Liver (tissue), 9 donors: ENCODE results near the genes LSM8 and ING3.

DNA sequence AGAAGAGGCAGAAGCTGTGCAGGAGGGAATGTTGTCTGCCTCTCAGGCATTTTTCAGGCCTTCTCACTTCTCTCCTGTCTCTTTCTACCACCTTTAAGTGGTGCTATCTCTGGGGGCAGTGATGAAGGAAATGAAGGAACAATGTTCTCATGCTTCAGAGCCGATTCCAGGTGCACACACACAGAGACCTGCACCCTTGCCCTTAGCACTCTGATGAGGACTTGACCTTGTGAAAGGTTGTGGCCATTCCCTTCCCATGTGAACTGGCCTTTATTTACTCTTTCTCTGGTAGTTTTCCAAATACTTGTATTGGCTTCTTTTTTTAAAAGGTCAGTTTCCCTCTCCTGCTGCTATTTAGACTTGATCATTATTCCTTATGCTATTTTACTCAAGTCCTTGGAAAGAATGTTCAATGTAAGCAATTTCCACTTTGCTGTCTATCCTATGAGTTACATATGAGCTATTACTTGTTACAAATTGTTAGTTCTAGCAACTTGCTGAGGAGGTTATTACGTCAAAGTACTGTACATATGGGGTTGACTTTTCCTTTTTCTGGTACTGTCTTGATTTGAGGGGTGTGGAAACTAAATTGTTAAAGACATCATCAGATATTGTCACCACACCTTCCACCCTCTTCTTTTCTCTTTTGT is 188.7 kb downstream of the MDFIC start:
- PRO-cap, 5 experiments = peak in 4 of 5 experiments; most common plus-strand start position 318 of the sequence (in 1); most common minus-strand start position 212 of the sequence (in 3)
- RAMPAGE, long total RNA, 2 experiments = no peak in any of the 2 experiments
- RRBS = no CpG with 5 or more reads among the region's 2 CpGs

DNA sequence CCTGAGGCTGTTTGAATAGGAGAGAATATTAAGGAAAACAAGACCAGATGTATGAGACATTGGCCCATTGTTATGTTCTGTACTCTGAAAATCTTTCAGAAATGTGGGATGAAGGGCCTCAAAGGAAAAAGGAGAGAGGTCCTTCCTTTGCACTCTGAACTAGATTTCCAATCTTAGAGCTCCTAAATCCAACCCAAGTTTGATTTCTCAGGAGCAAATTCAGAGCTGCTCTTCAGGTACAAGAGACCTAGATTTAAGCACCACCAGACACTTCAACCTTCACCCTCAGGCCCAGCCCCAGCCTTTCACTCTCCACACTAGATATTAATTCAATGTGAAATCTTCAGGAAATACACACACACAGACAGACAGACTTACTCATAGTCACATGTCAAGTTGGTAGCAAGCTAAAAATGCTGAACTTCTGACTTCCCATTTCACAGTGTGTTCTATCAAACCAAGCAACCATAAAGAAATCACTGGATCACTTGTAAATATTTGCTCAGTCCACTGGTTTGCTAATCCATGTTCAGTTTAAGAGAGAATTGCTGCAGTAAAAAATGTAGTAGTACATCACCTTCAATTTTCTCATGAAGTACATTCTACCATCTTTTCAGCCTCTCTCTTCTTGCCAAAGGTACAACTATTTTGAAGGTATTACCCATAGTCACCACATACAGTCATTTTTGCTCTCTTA is 5.2 kb downstream of the TFEC start:
- PRO-cap, 5 experiments = no peak in any of the 5 experiments
- RAMPAGE, long total RNA, 2 experiments = no peak in any of the 2 experiments

- PRO-cap, 5 experiments = no peak in any of the 5 experiments
- RAMPAGE, long total RNA, 2 experiments = no peak in any of the 2 experiments
- RRBS = no CpG with 5 or more reads among the region's 7 CpGs
These were observed 2.5 kb upstream of the CAV1 start for GRCh38 chr7:116522285-116522828.

GRCh38 chr7:116527522-116527889 is 2.7 kb downstream of the CAV1 start:
- PRO-cap, 5 experiments = no peak in any of the 5 experiments
- RAMPAGE, long total RNA, 2 experiments = no peak in any of the 2 experiments
- RRBS = no CpG with 5 or more reads among the region's 3 CpGs

- PRO-cap, 5 experiments = no peak in any of the 5 experiments
- RAMPAGE, long total RNA, 2 experiments = no peak in any of the 2 experiments
- RRBS = no CpG with 5 or more reads among the region's 22 CpGs
These were observed 27.6 kb downstream of the MET start for GRCh38 chr7:116699105-116700437.

DNA sequence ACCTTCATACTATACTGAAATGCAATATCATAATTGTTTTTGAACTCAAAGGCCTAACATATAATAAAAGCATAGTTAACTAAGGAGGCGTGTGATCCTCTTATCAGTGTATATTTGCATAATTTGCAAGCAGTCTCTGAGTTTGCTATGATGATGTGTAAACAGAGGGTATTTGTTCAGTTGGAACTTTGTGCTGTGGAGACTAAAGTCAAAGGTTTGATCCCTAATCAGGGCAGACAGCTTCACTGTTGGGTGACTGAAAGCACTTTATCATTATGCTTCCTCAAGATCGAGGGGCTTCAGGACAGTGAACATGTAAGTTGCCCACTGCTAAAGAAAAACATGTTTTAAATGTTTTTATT is 51.6 kb upstream of the CAPZA2 start:
- PRO-cap, 5 experiments = peak in 5 of 5 experiments; most common plus-strand start position 179 of the sequence (in 4); most common minus-strand start position 116 of the sequence (in 1)
- RAMPAGE, long total RNA, 2 experiments = no peak in any of the 2 experiments
- RRBS = no CpG with 5 or more reads among the region's 2 CpGs

GRCh38 chr7:116953578-116954186 is 381 bp downstream of the ST7 start:
- PRO-cap, 5 experiments = peak in 5 of 5 experiments; most common plus-strand start chr7:116953847 (in 2); most common minus-strand start chr7:116953665 (in 2)
- RAMPAGE, long total RNA, 2 experiments = no peak in any of the 2 experiments
- RRBS = 1% methylated on average over 48 of the region's 79 CpGs

DNA sequence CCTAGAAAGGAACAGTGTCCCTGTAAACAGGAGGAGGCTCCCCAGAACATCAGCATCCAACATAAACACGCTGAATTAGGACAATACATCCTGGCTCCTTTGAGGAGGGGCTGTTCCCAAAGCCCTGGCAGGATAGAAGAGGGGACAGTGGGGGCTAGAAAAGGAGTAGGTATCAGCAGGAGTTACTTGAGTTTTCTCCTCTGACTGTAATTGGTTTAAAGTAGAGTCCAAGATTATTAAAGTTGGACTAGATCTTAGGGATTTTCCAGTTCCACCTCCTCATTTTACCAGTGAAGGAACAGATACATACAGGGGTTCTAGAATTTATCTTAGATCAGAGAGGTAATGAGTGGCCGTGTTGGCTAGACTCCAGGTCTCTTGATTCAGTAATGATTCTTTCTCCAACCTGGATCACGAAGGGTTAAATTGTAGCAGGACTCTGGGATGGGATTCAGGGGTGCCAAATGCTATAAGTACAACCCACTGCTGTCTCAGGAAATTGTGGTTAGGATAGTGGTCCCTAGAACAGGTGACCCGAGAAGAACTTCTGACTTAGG is 58.0 kb downstream of the ST7 start:
- PRO-cap, 5 experiments = no peak in any of the 5 experiments
- RAMPAGE, long total RNA, 2 experiments = no peak in any of the 2 experiments
- RRBS = no CpG with 5 or more reads among the region's 4 CpGs

- PRO-cap, 5 experiments = no peak in any of the 5 experiments
- RAMPAGE, long total RNA, 2 experiments = no peak in any of the 2 experiments
- RRBS = no CpG with 5 or more reads among the region's 6 CpGs
These were observed 112.3 kb downstream of the ST7 start for GRCh38 chr7:117065484-117066110.

GRCh38 chr7:117478889-117479260 is 950 bp upstream of the CFTR start:
- PRO-cap, 5 experiments = no peak in any of the 5 experiments
- RAMPAGE, long total RNA, 2 experiments = no peak in any of the 2 experiments
- RRBS = no CpG with 5 or more reads among the region's 11 CpGs

DNA sequence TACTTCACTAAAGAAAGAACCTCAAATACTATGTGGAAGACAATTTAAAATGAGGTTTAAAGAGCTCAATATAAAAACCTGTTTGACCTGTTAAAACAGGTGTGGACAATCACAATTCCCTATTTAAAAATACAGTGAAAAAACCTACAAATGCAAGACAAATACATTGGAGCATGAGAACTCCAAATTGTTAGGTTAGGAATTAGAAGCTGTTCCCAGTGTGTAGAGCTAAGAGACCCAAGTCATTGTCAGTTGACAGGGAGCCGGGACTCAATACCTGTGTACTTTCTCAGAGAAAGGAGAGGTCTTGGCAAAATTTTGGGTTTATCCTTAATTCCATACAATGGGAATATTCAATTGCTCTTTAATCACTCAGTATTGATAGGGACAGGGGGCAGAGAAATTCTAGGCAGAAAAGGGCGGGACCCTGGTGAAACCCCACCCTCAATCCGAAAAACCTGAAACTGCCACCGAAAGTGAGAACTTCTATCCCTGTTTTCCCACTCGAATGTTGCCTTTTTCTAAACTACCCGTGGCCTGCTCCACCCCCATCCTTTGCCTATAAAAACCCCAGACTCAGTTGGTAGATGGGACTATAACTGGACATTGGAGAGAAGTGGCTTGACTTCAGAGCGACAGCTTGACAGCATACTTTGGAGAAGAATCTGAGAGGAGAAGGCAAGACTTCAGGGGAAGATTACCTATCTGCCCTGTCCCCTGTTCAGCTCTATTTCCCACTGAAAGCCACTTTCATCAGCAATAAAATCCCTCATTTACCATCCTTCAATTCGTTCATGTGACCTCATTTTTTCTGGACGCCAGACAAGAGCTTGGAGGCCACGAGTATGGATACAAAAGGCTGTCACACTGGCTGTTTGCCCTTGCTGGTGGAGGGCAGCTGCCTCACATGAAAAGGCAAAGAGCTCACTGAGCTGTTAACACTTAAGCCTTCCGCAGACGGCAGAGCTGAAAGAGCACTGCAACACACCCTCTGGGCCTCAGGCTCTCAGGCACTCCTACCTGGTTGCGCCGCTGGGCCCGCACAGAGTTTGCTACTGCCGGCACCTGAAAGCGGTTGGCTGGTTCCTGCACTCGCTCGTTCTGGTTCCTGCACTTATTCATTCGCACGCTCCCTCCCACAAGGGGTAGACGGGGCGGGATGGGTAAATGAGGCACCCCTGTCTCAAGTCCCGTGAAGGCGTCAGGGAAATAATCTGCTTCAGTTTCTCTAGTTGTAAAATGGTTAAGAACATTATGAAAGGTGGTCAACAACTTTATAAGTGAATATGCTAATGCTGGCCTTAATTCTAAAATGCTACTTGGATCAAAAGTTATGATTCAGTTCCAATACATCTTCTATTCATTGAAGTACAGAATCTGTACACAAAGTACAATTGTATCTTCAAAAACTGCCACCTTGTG is 193.3 kb downstream of the CFTR start:
- PRO-cap, 5 experiments = no peak in any of the 5 experiments
- RAMPAGE, long total RNA, 2 experiments = no peak in any of the 2 experiments
- RRBS = no CpG with 5 or more reads among the region's 25 CpGs

DNA sequence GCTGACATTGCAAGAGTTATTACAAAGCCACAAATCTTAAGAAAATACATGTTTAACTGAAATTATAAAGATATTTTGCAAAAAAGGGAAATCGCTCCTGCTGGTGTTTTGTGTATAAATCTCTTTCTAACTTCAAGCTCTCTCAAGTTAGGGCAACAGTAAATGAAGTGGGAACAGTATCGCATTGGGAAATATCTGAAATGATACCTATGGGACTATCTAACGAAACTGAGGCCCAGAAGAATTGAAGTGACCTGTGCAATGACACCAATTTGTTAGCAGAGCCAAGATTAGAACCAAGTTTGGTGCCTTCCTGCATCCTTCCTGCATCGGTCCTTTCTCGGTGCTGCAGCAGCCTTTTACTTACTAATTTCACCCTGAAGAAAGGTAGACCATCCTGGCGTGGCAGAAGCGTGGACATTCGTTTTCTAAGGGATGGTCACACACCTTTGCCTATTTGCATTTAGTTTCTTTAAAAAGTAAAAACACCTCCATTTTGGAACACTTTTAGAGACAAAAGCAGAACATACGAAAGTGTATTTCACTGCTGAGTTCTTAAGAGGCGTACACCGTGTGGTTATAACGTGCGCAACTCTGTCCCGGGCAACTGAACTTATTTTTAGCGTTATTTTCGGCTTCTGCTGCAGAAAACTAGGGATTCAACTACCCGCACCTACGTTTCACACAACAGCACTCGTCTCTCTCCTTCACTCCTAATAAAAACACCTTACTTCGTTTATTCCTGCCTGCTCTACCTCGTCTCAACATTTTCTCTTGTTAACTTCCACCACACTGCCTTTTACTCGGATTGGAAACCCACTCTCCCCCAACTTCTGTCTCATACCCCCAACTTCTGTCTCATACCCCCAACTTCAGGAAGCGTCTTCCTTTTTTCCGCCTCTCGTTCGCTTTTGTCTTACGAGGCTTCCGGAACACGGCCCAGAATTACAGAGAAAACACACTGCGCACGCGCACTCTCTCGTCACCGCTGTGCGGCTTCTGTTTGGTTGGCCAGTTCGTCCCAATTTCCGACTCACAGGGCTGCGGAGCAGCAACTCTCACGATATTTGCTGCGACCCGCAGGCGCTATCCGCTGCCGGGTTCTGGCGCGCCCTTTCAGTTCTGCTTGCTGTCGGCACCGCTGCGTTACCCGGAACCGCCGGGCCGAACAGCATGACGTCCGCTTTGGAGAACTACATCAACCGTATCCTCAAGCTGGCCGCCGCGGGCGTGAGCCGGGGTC is at the start of gene LSM8:
Gene LSM8 (plus strand): TSS at position 1,114 of the 1,243 bp plus-strand sequence.
- PRO-cap, 5 experiments = peak in 5 of 5 experiments; most common plus-strand start position 1,024 of the sequence (in 3); most common minus-strand start position 913 of the sequence (in 3)
- RAMPAGE, long total RNA, 2 experiments = start-site peak on the plus strand in 2 of 2 experiments, centred at positions 1,094 to 1,095 of the sequence, 512 to 655 reads per replicate
- RRBS = 1% methylated on average over 17 of the region's 61 CpGs

DNA sequence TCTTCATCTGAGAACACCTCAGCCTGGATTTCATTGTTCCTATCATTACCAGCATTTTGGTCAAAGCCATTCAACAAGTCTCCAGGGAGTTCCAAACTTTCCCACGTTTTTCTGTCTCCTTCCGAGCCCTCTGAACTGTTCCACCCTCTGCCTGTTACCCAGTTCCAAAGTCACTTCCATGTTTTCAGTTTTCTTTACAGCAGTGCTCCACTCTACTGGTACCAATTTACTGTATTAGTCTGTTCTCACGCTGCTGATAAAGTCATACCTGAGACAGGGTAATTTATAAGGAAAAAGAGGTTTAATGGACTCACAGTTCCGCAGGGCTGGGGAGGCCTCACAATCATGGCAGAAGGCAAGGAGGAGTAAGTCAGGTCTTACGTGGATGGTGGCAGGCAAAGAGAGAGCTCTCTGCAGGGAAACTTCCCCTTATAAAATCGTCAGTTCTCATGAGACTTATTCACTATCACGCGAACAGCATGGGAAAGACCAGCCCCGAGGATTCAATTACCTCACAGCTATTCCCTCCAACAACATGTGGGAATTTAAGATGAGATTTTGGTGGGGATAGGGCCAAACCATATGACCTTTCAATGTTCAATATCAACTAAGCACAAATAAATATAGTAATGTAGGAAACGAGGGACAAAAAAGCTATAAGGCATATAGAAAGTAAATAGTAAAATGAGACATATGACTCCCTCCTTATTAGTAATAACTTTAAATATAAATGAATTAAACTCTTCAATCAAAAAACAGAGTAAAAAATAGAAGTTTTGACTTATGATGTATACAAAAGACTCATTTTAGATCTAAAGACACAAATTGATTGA is 559.4 kb upstream of the KCND2 start:
- PRO-cap, 5 experiments = no peak in any of the 5 experiments
- RAMPAGE, long total RNA, 2 experiments = no peak in any of the 2 experiments
- RRBS = no CpG with 5 or more reads among the region's 10 CpGs

DNA sequence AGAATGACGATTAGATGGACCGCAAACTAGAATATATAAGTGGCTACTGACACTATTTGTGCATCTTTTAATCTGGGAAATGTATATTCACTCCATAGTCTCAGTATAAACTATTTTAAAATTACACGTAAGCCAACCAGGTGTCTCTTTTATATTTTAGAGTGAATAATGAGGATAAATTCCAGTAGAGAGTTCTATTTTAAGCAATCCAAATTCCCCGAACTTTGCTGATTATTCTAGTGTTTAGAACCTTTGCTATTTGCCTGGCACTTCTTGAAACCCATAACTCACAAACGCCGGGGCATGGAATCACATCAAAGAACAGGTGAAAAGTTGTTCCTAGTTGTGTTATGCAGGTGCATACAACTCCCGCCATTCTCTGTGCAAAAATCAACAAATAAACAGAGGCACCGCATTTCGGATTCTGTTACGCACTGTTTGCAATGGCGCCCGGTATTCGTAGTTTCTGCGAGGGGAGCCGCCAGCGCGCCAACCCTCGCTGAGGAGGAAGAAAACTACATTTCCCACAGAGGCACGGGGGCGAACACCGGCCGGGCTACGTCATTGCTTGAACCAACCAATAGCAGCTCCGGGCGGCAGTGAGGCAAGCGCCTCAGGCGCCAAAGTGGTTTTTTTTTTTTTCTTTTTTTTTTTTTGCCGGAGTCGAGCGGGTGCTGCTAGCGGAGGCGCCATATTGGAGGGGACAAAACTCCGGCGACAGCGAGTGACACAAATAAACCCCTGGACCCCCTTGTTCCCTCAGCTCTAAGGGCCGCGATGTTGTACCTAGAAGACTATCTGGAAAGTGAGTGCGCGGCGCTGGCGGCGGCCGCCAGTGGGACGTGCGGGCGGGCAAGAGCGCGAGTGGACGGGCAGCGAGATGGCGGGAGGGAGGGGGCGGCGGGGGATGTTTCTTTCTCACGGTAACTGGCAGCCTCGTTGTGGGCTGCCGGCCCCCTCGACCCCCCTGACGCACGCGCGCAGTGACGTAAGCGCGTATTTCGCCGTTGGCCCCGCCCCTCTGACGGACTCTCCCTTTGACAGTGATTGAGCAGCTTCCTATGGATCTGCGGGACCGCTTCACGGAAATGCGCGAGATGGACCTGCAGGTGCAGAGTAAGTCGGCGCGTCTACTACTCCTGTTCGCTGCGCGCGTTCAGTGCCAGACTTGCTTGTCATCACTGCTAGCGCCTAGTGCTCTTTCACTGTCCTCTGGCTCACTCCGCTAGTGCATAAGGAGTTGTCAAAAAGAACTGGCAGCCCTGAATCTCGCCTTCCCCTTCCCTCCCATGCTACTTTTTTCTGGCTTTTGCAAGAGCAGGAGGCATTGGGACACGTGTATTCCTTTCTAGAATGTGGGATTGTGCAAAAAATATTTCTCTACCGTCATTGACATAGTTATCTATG is at the start of gene ING3:
Gene ING3 (plus strand): TSS at position 658 of the 1,407 bp plus-strand sequence.
- PRO-cap, 5 experiments = peak in 5 of 5 experiments; most common plus-strand start position 660 of the sequence (in 5); most common minus-strand start position 323 of the sequence (in 5)
- RAMPAGE, long total RNA, 2 experiments = start-site peak on the plus strand in 2 of 2 experiments, centred at positions 680 to 1,040 of the sequence, 39 to 674 reads per replicate
- RRBS = 2% methylated on average over 14 of the region's 85 CpGs

- PRO-cap, 5 experiments = peak in 1 of 5 experiments; most common plus-strand start chr7:120988302 (in 1); most common minus-strand start chr7:120988389 (in 1)
- RAMPAGE, long total RNA, 2 experiments = no peak in any of the 2 experiments
- RRBS = no CpG with 5 or more reads among the region's 1 CpG
These were observed 421 bp upstream of the CPED1 start for GRCh38 chr7:120988171-120988409.

DNA sequence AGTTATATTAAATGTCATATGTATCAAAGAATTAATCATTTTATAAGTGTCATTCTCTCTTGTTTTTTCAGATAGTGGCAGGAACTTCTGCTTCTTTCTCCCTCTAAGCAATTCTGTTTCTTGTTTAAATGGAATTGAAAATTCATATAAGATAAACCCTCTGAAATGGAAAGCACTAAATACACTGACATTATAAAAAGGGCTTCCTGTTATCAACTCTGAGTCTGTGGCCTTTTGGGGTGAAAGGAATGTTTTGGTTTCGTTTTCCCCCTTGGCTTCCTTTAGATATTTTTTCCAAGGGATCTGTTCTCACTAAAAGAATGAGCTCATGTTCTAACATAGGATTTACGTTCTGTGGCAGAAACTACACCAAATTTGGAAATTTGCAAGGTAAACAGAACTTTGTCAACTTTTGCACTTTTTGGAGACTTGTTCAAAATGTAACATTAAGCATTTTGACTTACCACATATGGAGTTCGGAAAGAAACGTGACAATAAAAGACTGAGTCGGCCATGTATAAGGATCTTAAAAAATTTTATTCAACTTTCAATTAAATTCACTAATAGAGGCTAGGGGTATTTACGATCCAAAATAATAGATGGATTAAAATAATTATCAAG is 11.5 kb downstream of the CPED1 start:
- PRO-cap, 5 experiments = no peak in any of the 5 experiments
- RAMPAGE, long total RNA, 2 experiments = no peak in any of the 2 experiments
- RRBS = no CpG with 5 or more reads among the region's 6 CpGs

- PRO-cap, 5 experiments = no peak in any of the 5 experiments
- RAMPAGE, long total RNA, 2 experiments = no peak in any of the 2 experiments
- RRBS = no CpG with 5 or more reads among the region's 6 CpGs
These were observed 14.4 kb downstream of the CPED1 start for GRCh38 chr7:121002750-121003561.

- PRO-cap, 5 experiments = no peak in any of the 5 experiments
- RAMPAGE, long total RNA, 2 experiments = no peak in any of the 2 experiments
- RRBS = no CpG with 5 or more reads among the region's 8 CpGs
These were observed 24.1 kb downstream of the CPED1 start for GRCh38 chr7:121012371-121013304.

- PRO-cap, 5 experiments = peak in 4 of 5 experiments; most common plus-strand start chr7:121157721 (in 2); most common minus-strand start chr7:121157484 (in 2)
- RAMPAGE, long total RNA, 2 experiments = no peak in any of the 2 experiments
- RRBS = no CpG with 5 or more reads among the region's 9 CpGs
These were observed 168.9 kb downstream of the CPED1 start for GRCh38 chr7:121157148-121158116.

DNA sequence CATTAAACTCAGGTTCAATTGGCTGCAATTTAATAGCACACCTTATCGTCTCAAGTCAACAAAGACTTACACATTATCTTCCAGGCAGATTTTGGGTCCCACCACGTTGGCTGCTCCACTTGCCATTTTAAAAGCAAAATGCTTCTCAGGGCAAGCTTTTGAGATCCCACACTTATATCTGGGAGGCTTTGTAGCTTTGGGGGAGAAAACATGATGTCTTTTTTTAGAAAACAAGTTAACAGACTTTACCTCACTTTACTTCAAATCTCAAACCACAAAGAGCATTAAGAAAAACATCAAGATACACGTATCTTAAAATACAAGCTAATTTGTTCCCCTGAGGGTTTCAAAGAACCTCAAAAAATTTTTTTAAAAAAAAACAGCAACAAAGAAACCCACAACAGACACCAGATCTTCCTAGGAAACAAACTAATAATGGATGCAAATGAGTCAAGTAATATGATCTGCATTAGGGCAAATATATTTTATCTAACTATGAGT is 24.8 kb downstream of the FAM3C start:
- PRO-cap, 5 experiments = no peak in any of the 5 experiments
- RAMPAGE, long total RNA, 2 experiments = no peak in any of the 2 experiments
- RRBS = no CpG with 5 or more reads among the region's 3 CpGs